Colon Carcinoma Metastatic in the Brain (tissue), 2 donors: ENCODE results near the gene SEPTIN3.

- PRO-cap, 2 experiments = no peak in any of the 2 experiments
Observed at GRCh38 chr22:41931527-41932512, 5.2 kb upstream of the TNFRSF13C start.

DNA sequence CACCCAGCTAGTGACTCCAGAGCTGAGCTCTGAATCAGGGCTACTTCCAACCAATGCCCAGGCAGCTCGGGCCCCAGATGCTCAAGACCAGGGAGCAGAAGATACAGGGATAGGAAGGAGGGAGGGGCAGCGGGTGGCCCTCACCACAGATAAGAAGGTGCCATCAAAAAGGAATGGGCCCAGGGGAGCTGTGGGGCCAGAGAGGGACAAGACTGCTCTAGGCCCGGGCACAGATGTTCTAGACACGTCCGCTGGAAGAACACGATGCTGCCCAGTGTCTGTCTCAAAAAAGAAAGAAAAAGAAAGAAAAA is 7.5 kb downstream of the CENPM start:
- PRO-cap, 2 experiments = no peak in any of the 2 experiments

DNA sequence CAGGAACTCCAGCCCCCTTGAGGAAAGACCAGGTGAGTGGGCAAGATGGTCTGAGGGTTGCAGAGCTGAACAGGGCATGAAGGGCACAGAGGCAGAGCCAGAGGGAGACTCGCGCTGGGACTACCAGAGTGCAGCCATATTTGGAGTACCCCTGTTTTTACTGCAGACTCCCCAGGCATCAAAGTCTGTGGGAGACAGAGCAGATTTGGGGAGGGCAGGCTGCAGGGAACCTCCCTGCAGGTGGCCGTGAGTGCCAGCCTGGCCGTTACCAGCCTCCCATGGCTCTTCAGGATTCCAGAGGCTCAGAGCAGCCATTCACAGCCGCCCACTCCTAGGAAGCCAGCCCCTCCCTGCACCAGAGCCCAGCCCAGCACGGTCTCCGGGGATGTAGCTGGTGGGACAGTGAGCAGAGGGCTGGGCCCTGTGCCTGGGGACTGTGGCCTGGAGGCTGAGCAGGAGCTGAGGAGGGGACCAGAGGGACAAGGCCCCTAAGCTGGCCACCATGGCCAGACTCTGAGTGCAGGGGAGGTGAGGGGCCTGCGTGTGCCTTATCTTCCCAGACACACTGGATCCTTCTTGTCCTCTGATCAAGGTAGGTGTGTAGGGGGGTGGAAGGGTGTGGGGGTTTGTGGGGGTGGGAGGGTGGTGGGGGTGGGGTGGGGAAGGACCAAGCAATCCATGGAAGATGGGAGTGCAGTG is at the start of gene SEPTIN3:
SEPTIN3 (plus strand) TSS at position 358 of the 699 bp plus-strand sequence.
- PRO-cap, 2 experiments = no peak in any of the 2 experiments

- PRO-cap, 2 experiments = no peak in any of the 2 experiments
Observed at GRCh38 chr22:42071107-42071443, 463 bp upstream of the NAGA start.

GRCh38 chr22:42078621-42079008 is 885 bp upstream of the SMDT1 start:
- PRO-cap, 2 experiments = no peak in any of the 2 experiments

DNA sequence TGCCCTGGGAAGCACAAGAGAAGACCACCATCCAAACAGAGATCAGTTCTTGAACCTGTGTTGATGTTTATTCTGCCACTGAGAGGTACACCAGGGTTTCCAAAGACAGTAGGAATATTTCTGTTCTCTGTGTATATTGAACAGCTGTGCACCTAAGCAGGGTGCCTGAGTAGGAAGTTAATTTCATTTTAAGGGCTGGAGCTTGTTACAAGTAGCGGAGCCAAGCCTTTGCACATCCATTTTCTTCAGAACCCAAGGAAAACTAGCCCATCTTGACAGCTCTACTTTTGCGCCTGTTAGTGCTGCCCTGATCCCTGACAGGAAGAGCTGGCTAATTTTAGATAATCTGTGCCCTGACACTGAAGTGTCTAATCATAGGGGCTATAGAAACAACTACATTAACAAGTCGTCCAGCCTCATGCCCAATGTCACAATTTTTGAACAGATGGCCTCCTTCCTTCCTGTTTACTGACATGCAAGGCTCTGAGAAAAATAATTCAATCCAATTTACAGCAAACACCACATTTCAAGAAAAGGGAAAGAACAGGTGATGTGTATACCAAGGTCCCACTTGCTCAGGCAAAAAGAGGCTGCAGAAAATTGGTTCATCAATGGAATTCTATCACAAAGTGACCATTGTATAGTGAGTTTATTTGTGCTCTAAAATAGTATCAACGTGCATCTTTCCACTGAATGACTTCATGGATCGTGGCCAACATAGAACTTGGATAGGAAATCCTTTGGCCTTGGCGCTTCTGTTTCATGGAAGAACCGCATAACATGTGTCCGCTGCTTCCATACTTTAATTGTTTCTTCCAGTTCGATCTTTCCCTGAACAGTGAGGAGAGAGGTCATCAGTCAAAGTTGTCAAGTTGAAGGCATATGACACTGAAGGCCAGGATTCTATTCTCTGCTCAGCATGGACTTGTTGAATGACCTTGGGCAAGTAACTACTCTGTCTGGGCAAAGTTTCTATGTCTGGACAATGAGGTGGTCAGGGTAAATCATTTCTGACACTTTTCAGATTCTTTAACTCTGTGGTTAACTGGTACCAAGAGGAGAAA is 4.8 kb downstream of the NDUFA6 start:
- PRO-cap, 2 experiments = no peak in any of the 2 experiments

- PRO-cap, 2 experiments = no peak in any of the 2 experiments
Observed at GRCh38 chr22:42089623-42090088, 916 bp downstream of the NDUFA6 start.

GRCh38 chr22:42159894-42160318 is 29.3 kb upstream of the CYP2D6 start:
- PRO-cap, 2 experiments = no peak in any of the 2 experiments

DNA sequence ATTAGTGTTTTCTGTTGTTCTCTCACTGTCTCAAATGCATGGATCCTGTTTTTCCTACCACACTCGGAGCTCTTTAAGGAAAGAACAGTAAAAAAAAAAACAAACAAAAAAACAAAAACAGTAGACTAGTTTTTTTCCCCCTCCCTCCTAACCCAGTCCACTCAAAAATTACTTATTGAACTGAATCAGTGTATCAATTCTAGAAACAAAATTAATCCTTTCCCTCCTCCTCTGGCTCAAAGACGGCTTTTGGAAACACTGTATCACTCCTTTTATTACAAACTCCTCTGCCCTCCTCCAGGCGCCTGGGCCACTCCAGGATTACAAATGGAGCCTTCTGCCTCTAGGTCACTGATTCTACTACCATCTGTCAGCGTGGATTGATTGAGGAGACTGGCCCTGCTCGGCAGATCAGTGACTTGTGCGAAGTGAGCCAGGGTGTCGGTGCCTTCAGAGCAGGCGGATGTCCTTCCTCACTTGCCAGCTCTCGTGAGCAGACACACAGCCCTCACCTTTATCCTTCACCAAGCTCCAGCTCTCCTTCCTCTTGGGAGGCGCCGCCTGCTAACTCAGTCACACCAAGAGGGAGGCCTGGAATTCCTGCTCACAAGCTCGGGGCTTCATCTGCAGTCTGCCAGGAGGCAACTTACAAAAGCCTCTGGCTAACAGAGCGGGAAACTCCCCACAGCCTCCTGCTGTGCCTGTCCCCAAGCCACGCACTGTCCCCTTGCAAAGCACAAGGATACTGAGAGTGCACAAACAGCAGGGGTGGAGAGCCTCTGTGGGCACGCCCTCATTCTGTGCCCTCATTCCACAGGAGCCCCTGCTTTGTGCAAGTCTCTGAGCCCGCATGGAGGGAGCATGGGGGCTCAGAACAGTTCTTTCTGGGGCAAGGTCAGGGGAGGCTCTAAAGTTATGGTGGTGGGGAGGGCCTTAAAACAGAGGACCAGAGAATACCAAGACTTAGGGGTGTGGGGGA is 3.4 kb upstream of the TCF20 start:
- PRO-cap, 2 experiments = no peak in any of the 2 experiments

GRCh38 chr22:42304095-42304503 is 33.6 kb upstream of the TCF20 start:
- PRO-cap, 2 experiments = peak in 2 of 2 experiments; most common plus-strand start chr22:42304306 (in 2)

DNA sequence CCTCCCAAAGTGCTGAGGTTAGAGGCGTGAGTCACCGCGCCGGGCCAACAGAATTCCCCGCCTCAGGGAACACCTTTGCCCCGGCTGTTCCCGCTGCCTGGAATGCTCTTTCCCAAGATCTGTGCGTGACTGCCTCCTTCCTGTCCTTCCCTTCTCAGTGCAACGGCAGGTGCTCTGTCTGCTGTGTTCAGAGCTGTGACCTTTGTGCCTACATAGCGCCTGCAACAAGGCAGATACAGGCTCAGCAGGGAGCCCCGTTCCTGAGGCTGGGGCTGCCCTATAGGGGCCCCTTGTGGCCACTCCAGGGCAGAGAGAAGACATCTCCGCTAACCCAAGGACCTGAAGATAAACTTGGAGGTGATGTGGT is 43.4 kb upstream of the TCF20 start:
- PRO-cap, 2 experiments = peak in 1 of 2 experiments; most common plus-strand start position 145 of the sequence (in 1); most common minus-strand start position 156 of the sequence (in 1)

- PRO-cap, 2 experiments = no peak in any of the 2 experiments
Observed at GRCh38 chr22:42343190-42344295, 73.1 kb upstream of the TCF20 start.

DNA sequence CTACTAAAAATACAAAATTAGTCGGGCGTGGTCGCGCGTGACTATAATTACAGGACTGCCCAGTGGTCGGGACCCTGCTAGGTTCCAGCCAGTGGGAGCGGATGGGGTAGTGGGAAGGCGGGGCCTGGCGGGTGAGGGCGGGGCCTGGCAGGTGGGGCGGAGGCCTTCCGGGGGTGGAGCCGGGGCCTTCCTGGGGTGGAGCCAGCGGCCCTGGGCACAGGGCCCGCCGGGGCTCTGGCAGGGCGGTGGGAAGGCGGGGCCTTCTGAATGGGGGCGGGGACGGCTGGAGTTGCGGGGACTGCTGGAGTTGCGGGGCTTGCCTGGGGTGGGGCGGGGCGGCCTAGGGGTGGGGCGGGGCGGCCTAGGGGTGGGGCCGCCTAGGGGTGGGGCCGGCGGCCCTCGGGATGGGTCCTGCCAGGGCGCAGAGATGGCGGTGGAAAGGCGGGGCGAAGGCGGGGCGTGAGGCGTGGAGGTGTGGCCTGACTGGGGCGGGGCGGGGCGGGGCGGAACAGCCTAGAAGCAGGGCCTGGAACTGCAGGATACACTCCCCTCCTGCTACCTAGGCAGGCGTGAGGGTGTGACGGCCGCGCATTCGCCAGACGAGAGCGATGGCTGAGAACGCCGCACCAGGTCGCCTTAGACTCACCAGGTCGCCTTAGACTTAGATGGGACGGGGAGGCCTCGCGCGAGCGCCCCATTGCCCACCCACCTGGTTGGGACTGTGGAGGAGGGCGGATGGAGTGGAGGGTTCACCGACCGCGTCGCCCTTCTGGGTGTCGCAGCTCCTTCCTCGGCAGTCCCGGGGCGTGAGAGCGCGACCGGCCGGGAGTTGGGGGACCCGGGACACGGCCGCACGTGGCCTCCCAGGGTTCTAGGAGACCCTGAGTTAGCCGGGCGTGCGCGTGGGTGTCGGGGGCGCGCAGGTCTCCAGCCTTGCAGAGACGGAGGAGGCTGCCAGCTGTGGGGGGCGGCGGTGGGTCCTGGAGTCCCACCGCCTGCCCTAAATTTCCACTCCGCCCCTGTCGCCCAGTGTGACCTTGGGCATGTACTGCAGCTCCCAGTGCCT is 19.2 kb downstream of the RRP7A start:
- PRO-cap, 2 experiments = peak in 2 of 2 experiments; most common plus-strand start position 598 of the sequence (in 2)

- PRO-cap, 2 experiments = no peak in any of the 2 experiments
Observed at GRCh38 chr22:42575868-42576383, 22.2 kb downstream of the SERHL2 start.

- PRO-cap, 2 experiments = peak in 2 of 2 experiments; most common plus-strand start chr22:42615272 (in 1); most common minus-strand start chr22:42615539 (in 1)
Observed at GRCh38 chr22:42615140-42616342, 858 bp upstream of the POLDIP3 start.

GRCh38 chr22:42623328-42623660 is 8.6 kb upstream of the POLDIP3 start:
- PRO-cap, 2 experiments = no peak in any of the 2 experiments

DNA sequence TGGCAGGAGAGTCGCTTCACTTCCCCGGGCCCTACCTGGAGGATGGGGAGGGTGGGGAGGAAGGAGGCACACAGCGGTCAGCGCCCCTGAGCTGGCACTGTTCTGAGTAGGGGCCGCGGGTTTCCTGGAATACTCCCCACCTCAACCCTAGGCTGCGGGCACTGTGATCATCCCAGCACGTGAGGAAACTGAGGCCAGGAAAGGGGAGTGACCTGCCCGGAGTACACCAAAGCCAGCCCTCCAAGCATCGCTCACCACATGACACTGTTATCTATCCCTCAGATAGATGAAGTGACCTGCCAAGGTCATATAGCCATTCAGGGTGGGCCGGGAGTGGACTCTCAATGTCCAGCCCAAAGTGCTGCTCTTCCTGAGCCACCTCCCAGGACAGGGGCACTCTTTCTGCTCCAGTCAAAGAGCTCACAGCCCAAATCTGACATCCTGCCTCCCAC is 3.4 kb upstream of the ATP5MGL start:
- PRO-cap, 2 experiments = no peak in any of the 2 experiments

DNA sequence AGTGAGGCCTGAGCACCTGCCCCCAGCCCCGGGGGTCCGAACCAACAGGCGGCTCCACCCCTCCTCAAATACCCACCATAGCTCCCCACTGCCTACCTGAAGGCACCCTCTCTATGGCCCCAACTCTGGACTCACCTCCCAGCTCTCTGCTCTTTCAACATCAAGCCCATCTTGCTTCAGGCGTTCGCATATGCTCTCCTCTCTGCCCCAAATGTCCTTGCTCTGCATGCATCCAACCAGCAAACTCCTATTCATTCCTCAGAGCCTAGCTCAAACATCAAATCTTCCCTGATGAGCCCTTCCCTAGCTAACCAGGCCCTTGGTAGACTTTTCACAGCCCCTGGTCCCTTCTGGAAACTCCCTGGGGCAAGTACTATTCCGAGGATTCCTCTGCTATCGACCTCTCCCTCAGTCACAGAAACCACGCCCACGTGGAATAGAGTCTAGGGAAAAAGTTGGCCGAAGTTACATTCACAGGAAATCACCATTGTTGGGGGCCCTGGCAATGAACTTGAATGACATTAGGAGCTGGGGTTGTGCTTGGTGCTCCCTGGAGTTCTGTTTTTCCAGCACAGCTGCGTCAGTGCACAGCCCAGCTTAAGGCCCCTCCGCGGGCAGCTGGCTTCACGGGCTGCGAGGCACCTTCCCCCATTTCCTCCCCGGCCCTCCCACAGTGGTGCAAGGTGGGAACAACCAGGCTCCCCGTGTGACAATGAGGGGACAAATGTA is 4.0 kb upstream of the ATP5MGL start:
- PRO-cap, 2 experiments = no peak in any of the 2 experiments

DNA sequence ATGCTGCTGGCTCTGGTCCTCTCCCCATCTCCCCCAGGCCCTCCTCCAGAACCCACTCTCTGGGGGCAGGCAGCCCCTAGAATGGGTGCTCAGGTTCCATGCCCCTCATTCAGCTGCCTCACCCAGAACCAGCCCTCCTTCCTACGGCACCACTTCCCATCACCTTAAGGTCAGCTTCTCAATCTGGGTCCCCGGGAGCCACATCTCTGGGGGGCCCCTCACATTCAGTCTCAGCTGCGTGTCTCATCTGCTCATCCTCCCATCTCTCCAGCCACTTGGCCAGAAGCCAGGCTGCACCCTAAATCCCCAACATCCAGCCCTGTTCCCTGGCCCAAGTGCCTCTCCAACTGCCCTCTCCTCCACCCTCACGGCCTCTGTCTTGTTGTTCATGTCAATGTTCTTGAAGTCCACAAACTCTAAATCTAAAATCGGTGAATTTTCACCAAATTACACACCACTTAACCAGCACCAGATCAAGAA is 34.0 kb downstream of the A4GALT start:
- PRO-cap, 2 experiments = no peak in any of the 2 experiments

DNA sequence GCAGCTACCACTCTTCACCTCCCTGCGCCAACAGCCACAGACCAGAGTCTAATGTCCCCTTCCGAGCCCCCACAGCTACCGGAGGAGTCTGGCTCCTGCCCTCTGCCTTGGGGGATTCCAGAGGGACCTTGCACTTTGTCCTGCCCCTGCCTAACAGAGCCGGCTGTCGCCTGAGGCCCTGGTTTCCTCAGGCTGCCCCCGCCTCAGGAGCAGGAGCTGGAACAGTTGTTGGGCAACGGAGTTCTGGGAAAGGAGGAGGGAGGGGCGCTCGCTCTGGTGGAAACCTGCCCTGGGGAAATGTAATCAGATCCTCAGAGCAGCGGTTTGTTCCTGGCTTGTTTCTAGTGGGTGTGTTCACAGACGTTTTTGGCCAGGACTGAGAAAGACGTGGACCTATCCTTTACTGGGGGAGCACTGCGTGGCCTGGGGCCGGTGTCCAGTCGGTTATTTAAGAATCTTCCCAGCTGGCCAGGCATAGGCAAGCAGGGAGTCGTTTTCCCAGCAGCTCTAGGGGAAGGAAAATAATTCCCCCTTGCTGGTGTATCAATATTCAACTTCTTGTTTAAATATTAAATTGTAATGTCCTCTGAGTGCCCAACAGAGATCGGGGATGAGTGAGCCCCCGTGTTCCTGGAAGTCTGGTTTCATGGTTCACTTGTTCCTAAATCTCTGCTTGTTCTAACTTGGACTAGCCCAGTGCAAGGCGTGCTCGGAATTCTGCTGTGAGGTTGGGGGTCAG is 32.2 kb downstream of the A4GALT start:
- PRO-cap, 2 experiments = no peak in any of the 2 experiments